Ovary (tissue), 7 donors: ENCODE results near the genes CYP2C8, TCTN3, ZNF518A and TLL2.

DNA sequence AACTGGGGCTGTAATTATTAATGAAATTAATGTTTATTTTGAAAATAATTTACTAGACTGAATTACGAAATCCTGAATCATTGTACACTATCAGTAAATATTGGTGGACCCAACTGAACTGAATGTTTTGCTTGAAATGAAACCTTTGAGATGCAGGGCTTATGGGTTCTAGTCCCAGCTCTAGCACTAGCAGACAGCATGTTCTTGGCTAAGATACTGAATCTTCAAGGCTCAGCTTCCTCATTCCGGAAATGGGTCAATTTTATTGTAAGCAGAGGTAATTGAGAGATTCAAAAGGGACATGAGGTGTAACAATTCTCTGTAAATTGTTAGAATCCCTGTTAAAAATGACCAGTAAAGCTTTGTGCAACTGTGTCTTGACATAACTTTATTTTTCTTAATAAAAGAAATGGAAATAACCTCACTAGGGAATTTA is 1.6 kb upstream of the CYP2C9 start:
- PRO-cap, 7 experiments: no peak in any of the 7 experiments
- RAMPAGE, long total RNA, 2 experiments: no peak in any of the 2 experiments

GRCh38 chr10:95068760-95069785 is at the start of gene CYP2C8:
Gene CYP2C8 (minus strand): TSS chr10:95069497.
- PRO-cap, 7 experiments: no peak in any of the 7 experiments
- RAMPAGE, long total RNA, 2 experiments: no peak in any of the 2 experiments

GRCh38 chr10:95070817-95071028 is 1.4 kb upstream of the CYP2C8 start:
- PRO-cap, 7 experiments: no peak in any of the 7 experiments
- RAMPAGE, long total RNA, 2 experiments: no peak in any of the 2 experiments

DNA sequence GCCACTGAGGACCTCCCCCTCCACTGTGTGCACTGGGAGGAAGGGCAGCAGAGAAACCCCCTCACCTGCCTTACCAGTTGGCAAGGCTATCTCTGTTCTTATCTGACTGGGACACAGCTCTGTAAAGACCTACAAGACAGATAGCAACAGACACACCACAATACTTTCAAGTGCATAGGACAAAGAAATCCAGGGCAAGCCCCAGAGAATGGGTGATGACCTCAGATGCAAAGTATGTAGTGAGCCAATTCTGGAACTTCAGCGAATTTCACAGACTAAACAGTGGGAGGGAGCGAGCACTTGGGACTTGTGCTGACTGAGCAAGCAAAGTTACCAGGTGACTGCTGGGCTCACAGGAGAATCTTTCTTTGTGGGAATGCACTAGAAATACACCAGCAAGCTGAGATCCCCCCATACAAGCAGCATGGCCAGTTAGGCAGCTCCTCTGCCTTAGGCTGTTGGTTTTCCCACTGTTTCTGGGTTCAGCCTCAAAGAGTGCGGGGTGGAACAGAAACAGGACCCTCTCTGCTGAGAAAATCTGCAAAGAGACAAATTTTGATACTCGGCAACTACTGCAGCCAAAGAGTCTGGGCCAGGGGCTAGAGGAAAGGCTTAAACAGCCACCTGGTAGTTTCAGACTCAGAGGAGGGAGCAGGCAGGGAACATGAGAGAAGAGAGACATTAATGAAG is 30.1 kb downstream of the PDLIM1 start:
- PRO-cap, 7 experiments: no peak in any of the 7 experiments
- RAMPAGE, long total RNA, 2 experiments: no peak in any of the 2 experiments

DNA sequence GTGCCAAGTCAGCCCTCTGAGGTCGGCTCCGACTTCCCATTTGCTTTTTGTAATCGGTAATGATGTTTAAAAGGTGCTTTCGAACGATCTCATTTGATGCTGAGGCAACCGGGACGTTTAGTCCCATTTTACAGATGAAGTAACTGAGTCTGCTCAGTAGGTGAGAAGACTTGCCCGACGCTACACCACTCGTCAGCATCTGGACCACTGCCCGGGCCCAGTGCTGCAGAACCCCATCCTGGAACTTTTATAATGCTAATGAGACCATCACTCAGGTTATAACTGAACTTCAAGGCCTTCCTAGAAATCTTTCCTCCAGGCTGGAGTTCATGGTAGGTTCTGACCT is 554 bp upstream of the PDLIM1 start:
- PRO-cap, 7 experiments: no peak in any of the 7 experiments
- RAMPAGE, long total RNA, 2 experiments: no peak in any of the 2 experiments

DNA sequence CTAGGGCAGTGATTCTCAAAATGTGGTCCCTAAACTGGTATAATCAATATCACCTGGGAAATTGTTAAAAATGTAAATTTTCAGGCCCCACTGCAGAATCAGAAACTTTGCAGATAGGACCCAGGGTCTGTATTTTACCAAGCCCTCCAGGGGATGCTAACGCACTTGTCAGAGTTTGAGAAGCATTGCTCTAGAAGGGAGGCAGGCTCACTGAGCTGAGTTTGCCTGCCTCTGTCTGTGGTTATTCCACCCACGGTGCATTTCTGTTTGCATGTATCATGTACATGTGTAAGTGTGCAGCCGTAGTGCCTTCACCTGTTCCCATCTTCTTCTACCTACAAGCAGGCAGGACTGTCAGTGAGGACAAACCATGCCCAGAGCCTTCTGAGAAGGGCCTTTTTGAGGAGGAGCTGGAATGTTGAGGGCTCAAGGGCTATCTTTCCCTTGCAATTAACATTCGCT is 58.1 kb upstream of the PDLIM1 start:
- PRO-cap, 7 experiments: no peak in any of the 7 experiments
- RAMPAGE, long total RNA, 2 experiments: no peak in any of the 2 experiments

DNA sequence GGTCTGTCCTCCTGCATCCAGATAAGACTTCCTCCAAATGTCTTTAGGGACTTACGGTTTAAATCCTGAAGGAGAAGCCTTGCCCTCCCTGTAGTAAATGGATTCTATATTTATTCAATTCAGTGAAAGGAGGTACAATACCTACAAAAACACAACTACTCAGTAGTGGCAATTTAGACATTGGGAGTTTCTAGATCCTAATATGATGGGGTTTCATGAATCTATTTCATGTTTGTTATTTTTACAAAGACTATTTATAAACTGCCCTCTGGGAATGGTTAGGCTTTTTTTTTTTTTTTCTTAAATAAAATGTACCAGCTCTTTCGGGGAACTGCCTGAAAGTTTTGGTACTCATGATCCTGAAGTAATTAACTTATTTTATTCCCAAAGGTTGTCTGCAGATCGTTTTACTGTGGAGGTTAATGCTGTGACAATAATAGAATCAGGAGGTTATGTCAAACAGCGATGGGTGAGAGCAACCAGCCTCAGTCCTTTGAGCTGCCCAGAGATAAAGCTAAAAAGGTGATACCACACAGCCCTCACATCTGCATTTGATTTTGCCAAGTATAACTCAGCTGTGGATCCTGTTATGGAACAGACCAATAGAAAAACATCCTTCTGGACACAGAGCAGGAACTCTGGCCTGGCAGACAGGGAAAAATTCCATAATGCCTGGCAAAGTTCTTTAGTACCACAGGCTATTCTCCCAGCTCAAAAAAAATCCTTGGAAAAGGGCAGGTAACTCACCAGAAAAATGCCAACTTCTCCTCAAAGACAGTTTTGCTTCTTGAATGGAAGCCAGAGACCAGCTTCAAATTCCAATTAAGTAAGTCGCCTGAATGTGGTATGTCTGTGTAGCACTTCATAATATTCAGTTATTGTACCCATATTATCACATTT is 87.0 kb upstream of the PDLIM1 start:
- PRO-cap, 7 experiments: no peak in any of the 7 experiments
- RAMPAGE, long total RNA, 2 experiments: no peak in any of the 2 experiments

- PRO-cap, 7 experiments: no peak in any of the 7 experiments
- RAMPAGE, long total RNA, 2 experiments: no peak in any of the 2 experiments
Observed at GRCh38 chr10:95415542-95416347, 124.9 kb upstream of the PDLIM1 start.

DNA sequence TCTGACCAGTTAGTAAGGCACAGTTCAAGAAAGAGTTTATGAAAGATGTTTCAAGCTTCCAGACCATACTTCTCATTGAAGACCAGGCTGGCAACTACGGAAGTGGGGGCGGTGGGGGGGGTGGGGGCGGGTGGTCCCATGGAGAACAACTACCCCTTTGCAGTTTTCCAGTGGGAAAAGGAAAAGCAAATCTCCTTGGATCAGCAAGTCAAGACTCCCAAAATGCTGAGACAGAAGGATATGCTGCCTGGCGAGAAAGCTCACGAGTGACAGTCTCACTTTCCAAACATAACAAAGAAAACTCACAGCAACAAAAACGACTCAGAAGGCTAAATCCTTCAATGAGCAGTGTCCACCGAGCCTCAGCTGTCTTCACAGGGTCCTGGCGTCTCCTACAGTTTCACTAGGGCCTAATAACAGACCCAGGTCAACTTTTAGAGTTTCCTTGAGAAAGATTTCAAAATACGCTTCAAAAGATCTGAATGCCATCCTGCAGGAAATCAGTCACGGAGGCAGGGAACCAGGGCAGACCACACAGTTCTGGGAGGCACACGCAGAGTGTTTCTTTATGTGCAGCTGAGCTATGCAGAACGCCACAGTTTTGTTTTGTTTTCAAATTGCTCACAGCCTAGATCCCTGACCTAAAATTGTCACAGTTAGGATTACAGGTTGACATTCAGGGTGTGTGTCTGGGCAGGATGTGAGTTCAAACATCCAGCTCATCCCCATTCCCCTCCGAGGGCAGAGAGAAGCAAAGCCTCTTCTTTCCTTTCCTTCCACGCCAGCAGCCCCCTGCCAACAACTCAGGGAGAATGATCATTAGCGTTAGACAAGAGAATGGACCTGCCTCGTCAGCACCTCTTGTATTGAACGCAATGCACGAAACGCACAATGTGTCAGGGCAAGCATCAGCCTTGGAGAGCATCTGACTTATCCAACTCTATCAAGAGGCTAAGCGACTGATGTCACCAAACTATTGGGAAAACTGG is 128.0 kb downstream of the SORBS1 start:
- PRO-cap, 7 experiments: no peak in any of the 7 experiments
- RAMPAGE, long total RNA, 2 experiments: no peak in any of the 2 experiments

- PRO-cap, 7 experiments: no peak in any of the 7 experiments
- RAMPAGE, long total RNA, 2 experiments: no peak in any of the 2 experiments
Observed at GRCh38 chr10:95471489-95472232, 89.5 kb downstream of the SORBS1 start.

DNA sequence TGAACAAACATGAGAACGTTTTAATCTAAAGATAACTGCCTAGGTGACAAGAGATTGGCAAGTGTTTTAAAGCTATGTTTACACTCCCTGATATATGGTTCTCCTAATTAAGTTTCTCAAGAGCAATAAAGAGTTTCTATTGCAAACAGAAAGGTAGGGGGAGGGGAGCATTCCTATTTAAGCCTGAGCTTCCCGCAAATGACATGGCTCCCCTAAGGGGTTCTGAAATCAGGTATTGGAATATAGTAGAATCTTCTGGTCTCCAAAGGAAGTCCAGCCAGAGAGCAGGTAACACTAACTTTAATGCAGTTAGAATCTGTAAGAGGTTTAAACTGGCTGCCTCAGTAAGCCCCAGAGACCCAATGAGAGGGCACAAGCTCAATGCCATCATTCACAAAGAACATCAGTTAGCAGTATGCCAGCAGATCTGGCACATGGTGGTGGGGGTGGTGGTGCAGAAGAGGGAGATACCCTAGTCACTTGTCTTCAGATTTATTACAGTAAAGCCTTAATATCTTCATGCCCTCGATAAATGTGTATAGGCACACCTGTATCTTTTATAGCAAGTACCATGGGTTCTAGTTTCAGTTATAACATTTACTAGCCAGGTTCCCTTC is 86.3 kb downstream of the SORBS1 start:
- PRO-cap, 7 experiments: no peak in any of the 7 experiments
- RAMPAGE, long total RNA, 2 experiments: no peak in any of the 2 experiments

DNA sequence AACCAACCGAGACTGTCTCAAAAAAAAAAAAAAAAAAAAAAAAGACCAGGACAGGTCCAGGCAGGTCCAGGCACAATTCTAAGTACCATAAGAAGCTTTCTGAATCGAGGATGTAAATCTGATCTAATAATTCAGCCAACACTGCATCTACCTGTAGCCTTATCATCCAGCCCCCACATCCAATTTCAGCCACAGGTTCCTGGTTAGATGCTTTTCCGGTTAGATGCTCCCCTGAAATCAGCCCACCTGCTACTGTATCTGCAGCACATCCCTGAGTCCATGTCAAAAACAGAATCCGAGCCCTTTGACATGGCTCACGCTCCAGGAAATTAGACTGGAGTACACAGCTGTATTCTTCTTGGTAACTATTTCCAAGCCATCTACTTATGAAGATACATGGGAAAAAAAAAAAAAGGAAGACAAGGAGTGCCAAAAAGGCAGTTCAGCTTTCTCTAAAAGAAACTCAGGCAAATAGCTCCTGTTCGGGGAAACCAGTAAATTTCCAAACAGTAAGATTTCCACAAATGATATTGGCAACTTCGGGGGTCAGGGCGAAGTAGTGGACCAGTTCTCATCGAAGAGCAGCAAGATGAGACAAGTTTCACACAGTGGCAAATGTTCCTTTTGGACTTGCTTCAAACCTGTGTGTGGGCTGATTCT is 48.6 kb downstream of the SORBS1 start:
- PRO-cap, 7 experiments: no peak in any of the 7 experiments
- RAMPAGE, long total RNA, 2 experiments: no peak in any of the 2 experiments

GRCh38 chr10:95528914-95529463 is 32.2 kb downstream of the SORBS1 start:
- PRO-cap, 7 experiments: no peak in any of the 7 experiments
- RAMPAGE, long total RNA, 2 experiments: no peak in any of the 2 experiments

DNA sequence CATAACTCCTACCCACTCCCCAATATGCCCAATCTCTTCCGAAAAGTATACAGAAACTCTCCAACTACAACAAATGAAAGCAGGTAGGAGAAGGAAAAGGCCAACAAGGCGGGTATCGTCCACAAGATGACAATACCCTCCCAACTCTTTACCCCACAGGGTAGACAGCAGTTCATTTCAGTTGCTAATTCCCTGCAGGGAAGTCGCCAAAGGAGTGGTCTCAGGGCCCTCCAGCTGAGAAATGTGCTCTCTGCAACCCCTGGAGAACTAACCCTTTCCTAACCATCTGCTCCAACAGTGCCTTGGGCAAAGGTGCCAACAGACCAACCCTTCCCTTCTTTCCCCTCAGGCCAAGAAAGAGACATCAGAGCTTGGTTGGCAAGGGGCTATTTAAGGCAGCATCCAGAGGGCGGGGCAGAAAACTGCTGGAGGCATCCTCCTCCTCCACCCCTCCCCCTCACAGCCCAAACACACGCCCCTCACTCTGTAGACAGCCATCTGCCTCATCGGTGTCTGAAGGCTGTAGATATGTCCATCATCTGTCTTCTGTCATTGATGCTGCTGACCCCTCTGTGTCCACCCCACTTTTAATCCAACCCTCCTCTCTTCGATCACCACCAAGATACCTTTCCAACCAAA is 1.7 kb downstream of the SORBS1 start:
- PRO-cap, 7 experiments: no peak in any of the 7 experiments
- RAMPAGE, long total RNA, 2 experiments: no peak in any of the 2 experiments

DNA sequence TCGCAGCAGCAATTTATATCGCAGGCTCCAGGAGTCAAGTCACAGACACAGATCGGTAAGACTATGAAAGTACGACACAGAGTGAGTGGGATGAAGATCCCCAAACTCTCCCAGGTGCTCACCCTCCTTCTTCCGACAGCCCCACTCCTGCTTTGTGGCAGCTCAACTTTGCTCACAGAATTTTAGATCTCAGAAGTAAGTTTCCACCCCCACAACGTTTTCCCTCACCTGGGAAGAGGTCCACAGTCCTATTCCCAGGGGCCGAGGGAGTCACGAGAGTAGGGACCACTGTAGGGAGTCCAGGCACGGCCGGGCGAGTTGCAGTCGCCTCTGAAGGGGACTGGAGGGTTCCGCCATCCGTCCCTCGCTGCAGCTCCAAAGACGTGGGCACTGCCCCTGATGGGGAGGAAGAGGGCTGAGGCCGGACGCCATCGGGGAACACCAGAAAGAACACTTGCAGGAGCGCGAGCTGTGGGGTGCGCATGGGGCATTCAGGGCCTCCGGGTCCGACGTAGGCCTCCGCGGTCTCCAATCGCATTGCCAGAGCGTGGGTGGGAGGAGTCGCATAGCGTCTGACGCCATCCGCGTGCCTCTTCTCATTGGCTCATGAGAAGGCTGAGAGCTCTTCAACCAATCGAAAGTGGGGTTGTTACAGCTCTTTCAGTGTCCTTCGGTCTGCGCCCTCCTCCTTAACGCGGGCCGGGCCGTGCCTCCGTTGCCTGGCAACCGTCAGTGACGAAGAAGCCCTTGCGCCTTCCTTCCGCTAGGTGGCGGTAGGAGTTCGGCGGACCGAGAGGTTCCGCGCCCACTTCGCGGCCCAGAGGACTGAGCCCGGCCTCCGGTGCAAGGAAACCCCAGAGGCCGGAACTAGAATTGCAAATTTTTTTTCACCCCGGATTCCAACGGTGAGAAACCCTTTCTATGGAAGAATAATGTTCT is at the start of gene TCTN3:
Gene TCTN3 (minus strand): TSS at position 512 of the 939 bp plus-strand sequence.
- PRO-cap, 7 experiments: peak in 7 of 7 experiments; most common plus-strand start position 766 of the sequence (in 2); most common minus-strand start position 539 of the sequence (in 5)
- RAMPAGE, long total RNA, 2 experiments: start-site peak on the minus strand in 2 of 2 experiments, centred at positions 494 to 531 of the sequence, 99 to 128 reads per replicate

GRCh38 chr10:95784061-95784846 is 28.3 kb downstream of the ENTPD1 start:
- PRO-cap, 7 experiments: no peak in any of the 7 experiments
- RAMPAGE, long total RNA, 2 experiments: no peak in any of the 2 experiments

DNA sequence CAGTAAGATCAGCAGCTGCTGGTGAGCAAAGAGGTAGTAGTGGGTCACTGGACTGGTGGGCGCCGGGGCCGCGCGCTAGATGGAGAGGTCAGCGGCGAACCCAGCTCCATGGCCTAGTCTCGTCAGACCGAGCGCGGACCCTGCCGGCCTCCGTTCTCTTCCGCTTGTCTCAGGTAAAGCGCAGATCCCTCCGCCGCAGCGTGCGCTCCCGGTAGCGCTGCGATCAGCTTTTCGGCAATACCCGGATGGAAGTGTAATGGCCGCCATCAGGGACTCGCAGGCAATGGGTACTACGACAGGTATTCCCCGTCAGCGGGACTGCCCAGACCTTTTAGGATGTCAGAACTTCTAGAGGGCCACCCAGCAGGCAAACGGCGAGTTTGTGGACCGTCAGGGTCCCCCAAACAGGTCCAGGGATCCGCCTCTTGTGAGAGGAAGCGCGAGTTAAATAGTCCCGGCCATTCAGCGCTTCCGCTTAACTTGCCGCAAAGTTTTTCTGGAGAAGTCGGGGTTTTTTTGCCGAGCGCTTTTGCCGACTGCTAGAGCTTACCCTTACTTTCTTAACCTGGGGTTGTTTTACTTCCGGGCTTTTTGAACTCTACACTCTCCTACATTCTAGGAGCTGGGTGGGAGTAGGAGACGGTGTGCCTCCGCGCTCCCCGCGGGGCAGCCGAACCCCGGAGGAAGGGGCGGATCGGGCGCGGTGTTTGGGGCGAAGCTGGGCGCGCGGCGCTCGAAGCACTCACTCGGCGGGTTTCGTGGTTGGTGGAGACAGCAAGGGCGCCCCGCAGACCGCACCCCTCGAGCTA is at the start of gene ZNF518A:
Gene ZNF518A (plus strand): TSS at position 478 of the 809 bp plus-strand sequence.
- PRO-cap, 7 experiments: peak in 7 of 7 experiments; most common plus-strand start position 237 of the sequence (in 7); most common minus-strand start position 142 of the sequence (in 5)
- RAMPAGE, long total RNA, 2 experiments: start-site peak on the plus strand in 1 of 2 experiments, centred at positions 502 to 659 of the sequence, 31 to 38 reads per replicate

DNA sequence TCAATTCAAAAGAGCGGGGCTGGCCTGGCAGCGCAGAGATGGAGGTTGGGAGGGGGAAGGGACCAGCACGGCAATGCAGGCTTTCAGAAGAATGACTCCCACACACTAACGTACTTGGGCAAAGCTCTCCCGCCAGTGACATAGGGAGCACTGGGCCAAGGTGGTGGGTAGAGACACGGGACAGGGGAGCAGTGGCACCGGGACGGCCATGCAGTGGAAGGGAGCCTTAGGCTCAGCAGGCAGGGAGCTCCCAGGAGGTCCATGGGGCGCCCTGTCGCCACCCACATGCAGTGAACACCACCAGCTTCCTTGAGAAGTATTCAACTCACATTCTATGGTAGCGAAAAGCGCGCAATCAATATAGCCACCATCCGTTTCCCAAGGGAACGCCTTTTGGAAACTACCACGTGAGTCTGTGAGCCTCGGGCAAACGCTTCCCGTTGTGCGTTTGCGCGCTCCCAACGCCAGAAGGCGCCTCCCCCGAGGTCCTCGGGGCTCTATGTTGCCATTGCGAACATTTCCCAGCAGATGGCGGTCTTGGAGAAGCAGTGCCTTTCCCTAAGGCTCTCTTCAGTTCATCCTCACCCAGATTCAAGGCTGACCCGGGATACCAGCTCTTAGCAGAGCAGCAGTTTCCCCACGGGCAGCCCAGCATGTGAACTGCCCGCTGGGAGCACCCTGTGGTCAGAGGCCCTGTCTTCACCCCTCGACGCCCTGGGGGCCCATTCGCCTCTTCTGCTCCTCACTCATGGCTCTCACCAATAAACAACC is 16.4 kb upstream of the OPALIN start:
- PRO-cap, 7 experiments: no peak in any of the 7 experiments
- RAMPAGE, long total RNA, 2 experiments: no peak in any of the 2 experiments

GRCh38 chr10:96513462-96514428 is at the start of gene TLL2:
Gene TLL2 (minus strand): TSS chr10:96513926.
- PRO-cap, 7 experiments: peak in 7 of 7 experiments; most common plus-strand start chr10:96514068 (in 3); most common minus-strand start chr10:96513918 (in 6)
- RAMPAGE, long total RNA, 2 experiments: no peak in any of the 2 experiments

GRCh38 chr10:96545825-96546904 is 32.4 kb upstream of the TLL2 start:
- PRO-cap, 7 experiments: no peak in any of the 7 experiments
- RAMPAGE, long total RNA, 2 experiments: no peak in any of the 2 experiments